HGPS cell (cell line): ENCODE results near the gene FBLN1.

DNA sequence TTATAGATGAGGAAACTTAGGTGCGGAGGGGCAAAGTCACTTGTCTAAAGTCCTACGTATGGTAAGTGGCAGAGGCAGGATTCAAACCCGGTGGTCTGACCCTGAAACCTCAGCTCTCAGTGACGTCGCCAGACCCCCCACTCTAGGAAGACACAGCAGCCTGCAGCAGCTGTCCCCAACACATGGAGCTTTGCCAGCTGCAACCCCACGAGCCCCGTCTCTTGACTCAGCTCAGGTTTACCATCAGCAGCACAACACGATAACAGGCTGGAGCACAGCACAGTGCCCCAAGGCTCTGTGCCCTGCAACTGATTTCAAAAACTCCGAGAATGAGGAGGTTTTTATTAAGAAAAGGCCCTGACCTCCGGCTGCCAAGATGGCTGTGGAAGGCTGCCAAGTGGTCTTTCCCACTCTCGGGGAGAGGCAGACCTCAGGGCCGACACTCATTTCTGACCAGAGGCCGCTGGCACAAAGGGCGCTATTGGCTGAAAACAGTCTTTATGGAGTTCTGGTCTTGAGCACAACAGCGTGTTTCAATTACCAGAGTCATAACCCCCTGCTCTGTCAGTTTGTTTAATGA lies 51.2 kb downstream of the SCUBE1 start:
- RRBS = no CpG with 5 or more reads among the region's 15 CpGs

GRCh38 chr22:43293195-43293618 lies 50.0 kb downstream of the SCUBE1 start:
- RRBS = no CpG with 5 or more reads among the region's 18 CpGs

- RRBS = no CpG with 5 or more reads among the region's 14 CpGs
These were observed 49.4 kb downstream of the SCUBE1 start for GRCh38 chr22:43293619-43294282.

GRCh38 chr22:44032185-44032630 lies 8.1 kb downstream of the PARVB start:
- RRBS = no CpG with 5 or more reads among the region's 9 CpGs

DNA sequence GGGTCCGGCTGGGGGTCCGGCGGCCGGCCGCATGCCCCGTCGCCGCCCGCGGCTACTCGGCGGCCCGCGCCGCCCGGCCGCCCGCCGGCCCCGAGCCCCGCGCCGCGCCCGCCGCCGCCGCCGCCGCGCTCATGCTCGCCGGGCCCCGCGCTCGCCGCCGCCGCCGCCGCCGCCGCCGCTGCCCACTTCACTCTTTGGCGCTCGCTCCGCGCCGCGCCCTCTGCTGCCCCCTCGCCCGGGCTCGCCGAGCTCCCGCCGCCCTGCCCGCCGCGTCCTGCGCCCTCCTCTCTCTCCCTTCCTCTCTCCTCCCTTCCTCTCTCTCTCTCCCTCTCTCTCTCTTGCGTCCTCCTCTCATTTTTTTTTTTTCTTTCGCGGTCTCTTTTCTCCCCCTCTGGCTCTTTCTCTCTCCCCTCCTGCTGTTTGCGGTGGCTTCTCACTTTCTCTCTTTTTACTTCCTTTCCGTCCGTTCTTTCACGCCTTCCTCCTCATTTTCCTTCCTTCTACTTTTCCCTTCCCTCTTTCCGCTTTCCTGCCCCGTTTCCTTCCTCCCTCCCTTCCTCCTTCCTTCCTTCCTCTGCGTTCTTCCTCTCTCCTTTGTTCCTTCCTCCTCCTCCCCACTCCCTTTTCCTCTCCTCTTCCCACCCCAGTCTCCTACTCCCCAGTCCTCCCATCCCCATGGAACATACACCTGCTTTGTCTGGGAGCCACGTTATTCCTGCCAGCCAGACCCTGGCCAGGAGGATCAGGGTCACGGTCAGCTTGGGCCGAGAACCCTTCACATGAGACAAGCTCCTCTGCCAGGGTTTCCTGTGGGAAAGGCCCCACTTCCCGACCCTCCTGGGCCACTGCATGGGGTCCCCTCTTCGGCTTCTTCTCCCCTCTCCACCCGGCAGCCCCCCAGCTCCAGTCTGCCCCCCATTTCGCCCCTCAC lies 19.3 kb upstream of the SHISAL1 start:
- RRBS = 3% methylated on average over 35 of the region's 77 CpGs

DNA sequence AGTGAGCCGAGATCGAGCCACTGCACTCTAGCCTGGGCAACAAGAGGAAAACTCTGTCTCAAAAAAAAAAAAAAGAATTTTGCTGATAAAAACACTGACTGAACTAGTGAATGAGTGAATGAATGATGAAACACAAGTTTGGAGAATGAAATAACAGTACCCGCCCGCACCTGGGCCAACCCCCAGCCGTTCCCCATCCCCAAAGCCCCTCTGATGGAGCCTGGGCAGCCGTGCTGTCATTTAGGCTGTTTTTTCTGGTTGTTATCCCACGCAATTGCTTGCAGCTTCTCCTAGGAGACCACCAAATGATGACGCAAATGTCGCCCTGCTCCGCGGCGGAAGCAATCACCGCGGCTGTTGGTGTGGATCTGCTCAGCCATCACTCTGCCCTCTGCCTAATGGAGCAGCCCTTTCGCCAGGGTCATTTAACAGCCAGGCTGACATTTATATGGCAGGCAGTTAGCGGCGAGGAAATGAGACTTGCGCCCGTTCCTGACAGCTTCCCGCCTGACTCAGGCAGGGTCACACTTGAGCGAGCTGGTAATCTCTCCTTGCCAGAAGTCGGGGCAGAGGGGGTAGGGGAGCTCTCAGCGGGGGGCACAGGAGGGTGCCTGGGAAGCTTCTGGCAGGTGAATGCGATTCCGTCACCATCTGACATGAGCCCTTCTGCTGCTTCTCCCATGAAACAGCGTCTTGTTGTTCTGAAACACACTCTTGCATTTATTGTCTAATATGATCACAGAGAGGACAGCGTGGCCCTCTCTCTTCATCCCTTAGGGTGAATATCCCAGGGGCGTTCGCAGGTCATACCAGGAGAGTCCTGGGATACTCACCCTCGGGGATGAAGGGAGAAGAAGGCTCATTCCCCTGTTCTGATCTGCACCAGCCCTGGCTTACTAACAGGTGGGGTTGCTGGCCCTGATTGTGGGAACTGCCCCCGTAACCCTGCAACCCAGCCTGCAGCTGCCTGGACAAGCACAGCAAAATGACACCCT lies 97.9 kb upstream of the RTL6 start:
- RRBS = no CpG with 5 or more reads among the region's 31 CpGs

DNA sequence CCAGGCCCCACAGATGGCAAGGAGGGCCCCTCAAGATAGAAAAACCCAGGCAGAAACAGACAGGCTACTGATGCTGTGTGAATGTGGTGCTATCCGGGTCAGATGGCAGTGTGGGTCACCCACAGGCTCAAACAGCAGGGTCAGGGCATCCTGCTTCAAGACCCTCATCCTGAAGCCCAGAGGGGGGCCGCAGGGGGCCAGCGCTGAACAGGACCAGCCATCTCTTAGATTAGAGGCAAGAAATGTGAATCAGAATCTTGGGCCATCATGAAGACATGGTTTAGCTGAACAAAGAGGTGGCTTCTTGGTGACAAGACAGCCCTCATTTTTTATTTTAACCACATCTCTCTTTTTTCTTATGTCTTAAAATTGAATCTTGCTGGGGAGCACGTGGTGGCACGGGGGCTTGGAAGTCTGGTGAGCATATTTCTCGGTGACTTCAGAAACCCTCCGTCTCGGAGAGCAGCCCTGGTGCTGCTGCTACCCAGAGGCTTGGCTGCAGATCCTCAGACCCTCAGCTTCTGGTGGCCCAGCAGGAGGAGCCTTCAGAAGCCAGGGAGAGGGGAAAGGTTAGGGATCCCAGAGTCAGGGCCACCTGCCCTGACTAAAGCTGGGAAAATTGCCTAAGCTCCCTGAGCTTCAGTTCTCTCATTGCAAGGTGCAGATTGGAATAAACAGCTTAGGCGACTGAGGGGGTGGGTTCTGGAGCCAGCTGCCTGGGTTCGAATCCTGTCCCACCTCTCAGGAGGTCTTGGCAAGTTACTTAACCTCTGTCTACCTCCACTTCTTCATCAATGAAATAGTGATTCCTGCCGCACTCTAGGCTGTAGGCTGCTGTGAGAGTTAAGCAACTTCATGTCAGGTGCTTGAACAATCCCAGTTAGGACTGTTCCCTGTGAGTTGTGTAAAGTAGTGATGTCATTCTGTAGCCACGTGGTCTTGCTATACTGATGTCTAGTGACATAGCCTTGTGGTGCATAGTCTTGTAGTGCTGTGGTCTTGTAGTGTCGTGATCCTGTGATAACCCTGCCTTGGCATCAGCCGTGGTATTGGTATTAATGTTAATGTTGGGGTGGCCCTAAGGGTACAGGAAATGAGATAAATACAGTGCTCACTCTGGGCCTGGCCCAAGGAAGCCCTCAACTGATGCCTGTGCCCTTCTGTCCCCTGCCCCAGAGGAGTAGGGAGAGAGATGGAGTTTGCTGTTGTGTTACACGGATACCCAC lies 30.6 kb upstream of the PRR5 start:
- RRBS = no CpG with 5 or more reads among the region's 15 CpGs

DNA sequence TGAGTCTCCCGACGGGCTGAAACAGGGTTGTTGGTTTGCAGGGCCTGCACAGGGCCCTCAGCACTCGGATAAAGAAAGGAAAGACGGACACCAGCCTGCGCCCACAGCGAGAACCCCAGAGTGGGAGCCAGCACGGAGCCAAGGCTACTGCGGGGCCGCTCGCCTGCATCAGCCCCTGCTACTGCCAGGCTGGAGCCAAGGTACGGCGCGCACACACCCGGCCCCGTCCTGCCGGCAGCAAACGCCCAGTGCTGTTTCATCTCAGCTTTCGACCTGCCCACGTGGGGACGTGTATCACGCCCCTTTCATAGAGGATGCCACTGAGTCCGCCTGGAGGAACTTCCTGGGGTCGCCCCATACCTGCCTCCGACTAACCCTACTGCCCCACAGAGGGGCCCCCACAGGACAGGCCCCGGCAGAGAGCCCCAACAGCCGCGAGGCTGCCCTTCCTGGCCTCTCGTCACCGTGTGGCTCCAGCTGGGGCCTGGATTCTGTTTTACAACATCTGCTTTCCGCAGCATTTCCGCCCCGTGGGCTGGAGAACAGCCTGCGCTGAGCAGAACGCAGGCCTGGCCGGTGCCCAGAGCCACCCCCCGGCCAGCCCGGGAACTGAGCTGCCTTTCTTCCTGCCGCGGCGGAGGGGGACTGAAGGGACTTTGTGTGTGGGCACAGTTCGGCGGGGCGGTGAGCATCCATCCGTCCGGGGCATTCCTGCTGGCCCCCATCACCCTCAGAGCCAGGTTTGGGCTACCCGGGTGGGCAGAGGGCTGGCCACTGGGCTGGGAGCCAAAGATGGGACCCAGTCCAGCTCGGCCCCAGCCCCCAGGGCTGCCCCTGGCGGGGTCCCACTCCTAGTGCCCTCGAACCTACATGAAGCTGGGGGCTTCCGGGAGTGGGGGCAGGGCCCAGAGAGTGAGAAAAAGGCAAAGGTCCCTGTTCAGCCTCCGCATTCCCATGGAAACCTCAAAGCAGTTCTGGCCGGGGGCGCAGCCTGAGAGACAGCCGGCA lies 22.8 kb upstream of the ARHGAP8 start:
- RRBS = 18% methylated on average over 13 of the region's 54 CpGs

GRCh38 chr22:45005842-45006272 lies 3.9 kb downstream of the PHF21B start:
- RRBS = no CpG with 5 or more reads among the region's 7 CpGs

DNA sequence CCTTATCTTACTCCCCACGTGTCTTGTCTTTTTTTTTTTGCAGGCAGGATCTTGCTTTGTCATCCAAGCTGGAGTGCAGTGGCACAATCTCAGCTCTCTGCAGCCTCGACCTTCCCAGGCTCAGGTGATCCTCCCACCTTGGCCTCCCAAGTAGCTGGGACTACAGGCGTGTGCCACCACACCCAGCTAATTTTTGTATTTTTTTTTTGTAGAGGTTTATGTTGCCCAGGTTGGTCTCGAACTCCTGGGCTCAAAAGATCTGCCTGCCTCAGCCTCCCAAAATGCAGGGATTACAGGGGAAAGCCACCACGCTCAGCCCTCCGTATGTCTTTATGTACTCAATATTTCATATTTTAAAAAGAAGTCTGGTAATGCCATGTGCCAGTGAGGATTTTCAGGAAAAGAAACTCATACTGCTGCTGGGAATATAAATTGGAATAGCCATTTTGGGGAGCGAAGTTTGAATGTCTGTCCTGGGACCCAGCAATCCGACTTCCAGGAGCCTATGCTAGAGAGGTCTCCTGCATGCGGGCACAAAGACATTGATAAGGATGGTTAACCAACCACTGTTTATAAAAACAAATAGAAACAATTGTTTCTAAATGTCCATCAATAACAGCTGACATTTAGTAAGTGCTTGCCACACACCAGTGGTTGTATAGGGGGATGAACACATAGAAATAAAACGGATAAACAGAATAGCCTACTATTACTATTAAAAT lies 23.3 kb upstream of the NUP50 start:
- RRBS = no CpG with 5 or more reads among the region's 10 CpGs

DNA sequence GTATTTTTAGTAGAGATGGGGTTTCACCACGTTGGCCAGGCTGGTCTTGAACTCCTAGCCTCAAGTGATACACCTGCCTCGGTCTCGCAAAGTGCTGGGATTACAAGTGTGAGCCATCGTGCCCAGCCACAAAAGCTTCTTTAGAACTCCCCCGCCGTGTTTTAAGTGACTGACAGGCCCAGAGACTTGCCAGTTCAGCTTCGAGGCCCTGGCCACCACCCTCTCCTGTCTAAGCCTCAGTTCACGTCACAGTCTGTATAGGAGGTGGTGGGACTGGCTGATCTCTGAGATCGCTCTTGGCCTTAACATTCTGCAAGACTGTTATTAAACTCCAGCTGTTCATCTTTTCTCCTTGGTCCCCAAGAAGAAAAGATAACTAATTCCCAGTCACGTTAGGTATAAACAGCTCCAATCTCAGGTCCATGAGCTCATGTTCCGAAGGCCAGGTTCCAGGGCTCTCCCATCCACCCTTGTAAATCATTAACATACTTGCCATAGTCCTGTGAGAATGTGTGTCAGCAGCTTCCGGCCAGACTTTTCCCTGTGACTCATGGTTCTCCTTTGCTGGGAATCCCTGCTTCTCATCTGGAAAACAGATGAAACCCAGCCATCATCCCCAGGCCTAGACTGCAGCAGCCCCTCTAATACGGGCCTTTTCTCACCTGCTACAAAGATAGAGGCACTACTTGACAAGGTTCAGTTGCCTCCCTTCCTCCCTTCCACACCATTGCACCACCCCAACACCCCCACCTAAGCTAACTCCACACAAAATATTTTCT lies 5.5 kb upstream of the KIAA0930 start:
- RRBS = no CpG with 5 or more reads among the region's 13 CpGs

DNA sequence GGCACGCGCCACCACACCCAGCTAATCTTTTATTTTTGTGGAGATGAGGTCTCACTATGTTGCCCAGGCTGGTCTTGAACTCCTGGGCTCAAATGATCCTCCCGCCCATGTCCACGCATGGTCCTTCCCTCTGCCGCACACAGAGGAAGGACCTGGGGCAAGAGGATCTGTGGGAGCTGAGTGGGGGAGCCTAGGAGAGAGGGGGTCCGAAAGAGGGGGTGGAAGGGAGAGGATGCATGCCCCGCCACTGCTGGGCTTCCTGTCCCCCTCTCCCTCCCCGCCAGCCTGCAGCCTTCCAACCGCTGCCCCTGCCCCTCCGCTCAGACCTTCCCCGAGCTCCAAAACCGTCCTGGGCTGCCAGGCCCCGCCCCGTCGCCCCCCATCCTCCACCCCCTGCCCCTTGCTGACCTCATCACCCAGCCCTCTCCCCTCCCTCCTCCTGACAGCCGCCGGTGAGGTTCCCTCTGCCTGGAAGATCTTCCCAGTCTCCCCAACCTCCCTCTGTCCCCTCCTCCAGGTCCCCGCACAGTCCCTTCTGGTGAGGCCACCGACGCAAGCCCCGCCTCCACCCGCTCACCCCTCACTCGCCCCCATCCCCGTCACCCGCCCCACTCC lies 16.7 kb upstream of the UPK3A start:
- RRBS = no CpG with 5 or more reads among the region's 25 CpGs

- RRBS = no CpG with 5 or more reads among the region's 13 CpGs
These were observed 11.3 kb upstream of the UPK3A start for GRCh38 chr22:45273383-45273930.

DNA sequence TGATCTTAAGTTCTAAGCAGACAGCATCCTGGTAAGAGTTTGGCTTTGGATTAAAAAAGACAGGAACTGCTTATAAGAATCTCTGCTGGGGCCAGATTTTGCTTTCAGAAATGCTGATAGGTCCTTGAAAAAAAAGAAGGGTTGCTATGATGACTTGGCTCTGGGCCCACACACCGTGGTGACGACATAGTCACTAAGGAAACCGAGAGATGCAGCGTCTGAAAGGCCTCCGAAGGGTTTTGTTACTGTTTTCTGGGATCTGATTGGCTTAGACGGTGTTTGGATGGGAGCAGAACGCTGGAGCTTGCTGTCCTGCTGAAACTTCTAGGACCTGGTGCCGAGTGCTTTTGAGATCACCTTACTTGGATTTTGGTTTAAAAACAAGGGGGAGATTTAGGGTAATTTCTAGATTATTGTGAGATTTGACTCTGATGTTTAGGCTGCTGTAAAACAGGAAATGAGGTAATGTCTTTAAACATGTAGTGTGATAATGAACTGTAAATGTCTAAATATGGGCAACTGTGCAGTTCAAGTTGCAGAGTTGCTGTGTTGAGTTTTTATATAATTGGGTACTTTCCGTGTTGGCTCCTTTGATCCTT lies 8.5 kb downstream of the FAM118A start:
- RRBS = no CpG with 5 or more reads among the region's 9 CpGs

DNA sequence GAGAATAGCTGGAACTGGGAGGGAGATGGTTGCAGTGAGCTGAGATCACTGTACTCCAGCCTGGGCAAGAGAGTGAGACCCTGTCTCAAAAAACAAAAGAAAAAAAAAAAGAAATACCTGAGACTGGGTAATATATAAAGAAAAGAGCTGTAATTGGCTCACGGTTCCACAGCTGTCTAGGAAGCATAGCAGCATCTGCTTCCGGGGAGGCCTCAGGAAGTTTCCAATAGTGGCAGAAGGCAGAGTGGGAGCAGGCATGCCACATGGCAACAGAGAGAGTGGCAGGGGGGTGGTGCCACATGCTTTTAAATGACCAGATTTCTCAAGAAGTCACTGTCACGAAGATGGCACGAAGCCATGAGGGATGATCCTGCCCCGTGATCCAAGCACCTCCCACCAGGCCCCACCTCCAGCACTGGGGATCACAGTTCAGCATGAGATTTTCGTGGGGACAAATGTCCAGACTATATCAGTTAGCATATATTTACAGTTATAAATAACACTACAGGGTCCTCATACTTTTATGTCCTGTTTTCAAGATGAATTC lies 19.0 kb downstream of the FAM118A start:
- RRBS = no CpG with 5 or more reads among the region's 6 CpGs

DNA sequence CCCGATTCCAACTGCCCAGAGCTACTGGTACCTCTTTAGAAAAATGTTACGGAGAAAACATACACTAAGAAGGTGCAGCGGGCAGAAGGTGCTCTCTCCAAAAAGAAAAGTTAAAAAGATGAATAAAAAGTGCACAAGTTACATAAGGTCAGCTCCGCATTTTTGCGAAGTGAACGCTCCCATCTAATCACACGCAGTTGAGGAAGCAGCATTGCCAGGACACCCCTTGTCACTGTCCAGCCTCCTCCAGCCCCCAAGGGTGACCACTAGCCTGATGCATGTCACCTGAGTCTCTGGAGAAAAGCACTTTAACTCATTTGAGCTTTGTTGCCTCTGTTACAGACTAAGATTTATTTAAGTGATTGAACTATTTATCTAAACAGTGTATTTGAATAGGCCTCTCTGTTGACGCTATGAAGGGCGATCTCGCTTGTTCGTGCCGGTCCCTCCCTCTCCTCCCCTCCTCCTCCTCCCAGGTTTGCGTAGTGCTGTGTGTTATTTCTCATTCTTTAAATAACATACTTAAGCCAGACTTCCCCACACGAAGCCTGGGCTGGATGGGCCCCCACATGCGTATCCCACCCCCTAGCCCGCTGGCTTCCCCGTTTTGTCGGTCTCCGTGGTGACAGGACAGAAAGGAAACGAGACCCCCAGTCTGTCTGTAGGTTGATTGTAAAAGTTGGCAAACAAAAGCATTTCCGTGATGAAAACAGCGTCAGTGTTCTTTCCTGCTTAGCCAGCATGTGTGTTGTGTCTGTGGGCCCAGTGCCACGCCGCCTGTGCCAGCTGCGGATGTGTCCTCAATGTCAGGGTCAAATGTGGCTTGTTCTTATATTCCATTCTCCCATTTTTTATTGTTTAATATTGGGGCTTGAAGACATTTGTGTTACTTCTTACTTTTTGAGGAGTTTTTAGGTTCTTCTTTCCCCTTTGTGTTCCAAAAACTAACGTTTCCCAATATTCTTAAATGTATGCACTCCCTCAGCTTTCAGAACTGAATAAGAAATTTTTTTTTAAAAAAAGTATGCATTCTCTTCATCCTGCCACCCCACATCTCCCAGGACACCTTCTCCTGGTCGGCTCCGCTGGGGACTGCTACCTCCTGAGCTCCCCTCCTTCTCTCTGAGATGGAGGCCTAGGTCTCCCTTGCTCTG lies 27.2 kb downstream of the FAM118A start:
- RRBS = no CpG with 5 or more reads among the region's 28 CpGs

DNA sequence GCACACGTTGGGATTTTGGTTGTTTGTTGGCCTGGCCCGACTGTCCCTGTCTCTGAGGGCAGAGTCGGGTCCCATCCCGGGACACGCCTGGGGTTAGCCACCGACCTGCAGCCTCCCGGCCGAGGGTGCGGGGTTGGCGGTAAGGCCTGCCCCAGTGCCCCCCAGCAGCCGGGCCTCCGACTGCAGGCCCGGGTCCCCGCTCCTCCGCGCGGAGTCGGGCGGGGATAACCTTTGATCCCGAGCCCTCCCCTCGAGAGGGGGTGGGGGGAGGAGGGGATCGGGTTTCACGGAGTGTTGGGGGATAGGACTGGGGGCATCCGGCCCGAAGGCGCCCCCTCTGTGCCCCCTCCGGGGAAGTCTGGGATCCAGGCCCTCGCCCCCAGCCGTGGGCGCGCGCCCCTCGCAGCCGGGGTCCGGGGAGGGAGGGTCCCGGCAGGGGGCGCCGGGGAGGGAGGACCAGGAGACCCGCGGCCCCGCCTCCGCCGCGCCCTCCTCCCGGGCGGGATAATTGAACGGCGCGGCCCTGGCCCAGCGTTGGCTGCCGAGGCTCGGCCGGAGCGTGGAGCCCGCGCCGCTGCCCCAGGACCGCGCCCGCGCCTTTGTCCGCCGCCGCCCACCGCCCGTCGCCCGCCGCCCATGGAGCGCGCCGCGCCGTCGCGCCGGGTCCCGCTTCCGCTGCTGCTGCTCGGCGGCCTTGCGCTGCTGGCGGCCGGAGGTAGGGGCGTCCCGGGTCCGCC lies at the start of gene FBLN1:
TSS of gene FBLN1 (plus strand) at position 534 of the 737 bp plus-strand sequence.
- RRBS = 4% methylated on average over 58 of the region's 87 CpGs

DNA sequence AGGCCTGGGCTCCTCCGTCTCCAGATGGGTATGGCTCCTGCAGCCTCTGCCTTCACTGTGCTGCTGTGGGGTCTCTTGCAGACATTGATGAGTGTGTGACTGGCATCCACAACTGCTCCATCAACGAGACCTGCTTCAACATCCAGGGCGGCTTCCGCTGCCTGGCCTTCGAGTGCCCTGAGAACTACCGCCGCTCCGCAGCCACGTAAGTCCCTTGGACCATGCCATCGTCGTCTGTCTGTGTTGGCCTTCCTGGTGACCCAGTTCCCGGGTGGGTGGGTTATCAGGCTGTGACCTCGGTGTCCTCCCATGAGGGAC lies 47.7 kb downstream of the FBLN1 start:
- RRBS = no CpG with 5 or more reads among the region's 13 CpGs

DNA sequence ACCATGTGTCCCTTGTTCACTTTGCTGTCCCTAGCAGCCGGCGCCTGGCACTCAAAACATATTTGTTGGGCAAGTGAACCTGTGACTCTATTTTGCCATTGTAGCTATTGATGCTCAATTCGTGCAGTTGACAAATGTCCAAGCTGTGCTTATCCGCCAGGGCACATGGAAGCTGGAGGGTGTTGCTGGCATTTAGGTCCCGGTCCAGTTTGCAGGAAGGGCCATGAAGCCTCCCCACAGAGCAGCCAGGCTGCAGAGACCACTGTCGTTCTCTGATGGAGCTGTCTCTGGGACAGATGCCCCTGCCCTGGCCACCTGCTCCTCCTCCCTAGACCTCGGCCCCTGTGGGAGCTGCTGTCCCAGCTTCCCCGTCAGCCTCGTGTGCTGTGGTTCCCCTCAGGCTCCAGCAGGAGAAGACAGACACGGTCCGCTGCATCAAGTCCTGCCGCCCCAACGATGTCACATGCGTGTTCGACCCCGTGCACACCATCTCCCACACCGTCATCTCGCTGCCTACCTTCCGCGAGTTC lies 71.5 kb downstream of the FBLN1 start:
- RRBS = no CpG with 5 or more reads among the region's 20 CpGs

DNA sequence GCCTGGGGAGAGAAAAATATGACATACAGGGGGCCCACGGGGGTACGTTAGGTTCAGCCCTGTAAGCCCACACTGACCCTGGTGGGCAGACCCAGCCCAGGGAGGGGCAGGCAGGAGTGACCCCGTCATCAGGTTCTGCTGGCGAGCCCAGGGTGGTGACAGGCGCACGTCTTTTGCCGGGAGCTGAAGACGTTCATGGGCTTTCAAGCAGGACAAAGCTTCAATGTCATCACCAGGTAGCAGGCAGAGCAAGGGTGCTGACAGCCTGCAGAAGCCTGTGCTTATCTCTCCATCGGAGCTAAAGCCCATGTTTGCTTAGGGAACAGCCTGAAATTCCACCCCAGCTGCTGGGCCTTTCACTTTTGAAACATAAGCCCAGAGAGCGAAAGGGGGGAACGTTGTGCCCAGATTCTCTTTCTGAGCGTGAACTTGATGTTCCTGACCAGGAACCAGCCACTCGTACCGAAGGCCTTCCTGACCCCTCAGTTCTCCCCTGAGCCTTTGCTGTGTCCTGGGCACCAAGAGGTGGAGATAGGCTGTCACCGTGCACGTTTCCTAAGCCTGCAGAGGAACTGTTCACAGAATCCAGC lies 74.0 kb upstream of the ATXN10 start:
- RRBS = no CpG with 5 or more reads among the region's 16 CpGs